Mesenchymal stem cell of adipose (primary cell): ENCODE measurements around the genes PCDHB1, PCDHB3, PCDHGA4, DIAPH1 and FCHSD1.

DNA sequence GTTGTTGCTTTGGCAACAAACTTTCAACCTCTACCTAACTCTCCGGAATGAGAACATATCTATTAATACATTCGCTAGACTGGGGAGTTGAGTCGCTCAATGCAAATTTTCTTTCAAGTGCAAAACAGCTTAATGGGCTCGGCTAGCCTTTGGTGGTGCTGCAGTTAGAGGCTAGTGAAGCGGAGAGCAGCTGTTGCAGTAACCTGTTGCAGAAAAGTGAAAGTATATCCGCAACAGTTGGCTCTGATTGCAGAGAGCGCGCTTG, at the start of gene PCDHB1:
Gene PCDHB1 (plus strand): TSS at position 178 of the 265 bp plus-strand sequence.
- CAGE, long polyA plus RNA = no peak

DNA sequence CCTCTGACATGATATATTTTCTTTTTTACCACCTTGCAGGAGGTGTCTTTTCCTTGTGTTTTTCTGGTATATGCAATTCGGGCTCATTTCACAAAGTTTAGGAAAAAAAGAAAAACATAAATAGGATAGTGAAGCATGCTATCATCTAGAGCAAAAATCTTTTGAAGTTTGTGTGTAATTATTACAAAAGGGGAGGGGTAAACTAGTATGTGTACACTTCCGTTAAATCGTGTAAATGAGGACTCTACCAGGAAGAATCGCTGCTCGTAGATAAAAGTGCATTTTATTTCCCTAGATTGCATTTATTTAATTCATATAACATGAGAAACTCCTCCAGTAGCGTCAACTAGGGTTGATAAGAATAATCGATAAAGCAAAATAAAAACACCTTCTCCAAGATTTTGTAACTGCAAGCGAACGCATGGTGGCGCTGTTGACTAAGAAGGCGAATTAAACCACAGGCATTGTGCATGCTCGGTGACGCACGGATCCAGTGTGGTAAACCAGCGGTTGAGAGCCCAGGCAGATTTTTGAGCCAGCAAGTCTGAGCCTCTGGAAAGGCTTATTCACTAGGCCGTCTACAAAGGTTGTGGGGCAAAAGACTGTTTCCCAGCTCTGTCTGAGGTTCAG, at the start of gene PCDHB3:
Gene PCDHB3 (plus strand): TSS at position 493 of the 630 bp plus-strand sequence.
- CAGE, long polyA plus RNA = no peak

- CAGE, long polyA plus RNA = no peak
Measured at GRCh38 chr5:141354715-141355137, at the start of gene PCDHGA4. PCDHGA4 (plus strand) TSS chr5:141355021.

- CAGE, long polyA plus RNA = no peak
Measured at GRCh38 chr5:141374045-141374410, 337 bp downstream of the PCDHGA6 start.

GRCh38 chr5:141413582-141414235, 922 bp downstream of the PCDHGA10 start:
- CAGE, long polyA plus RNA = no peak

- CAGE, long polyA plus RNA = no peak
Measured at GRCh38 chr5:141494618-141495537, 6.0 kb downstream of the PCDHGC5 start.

DNA sequence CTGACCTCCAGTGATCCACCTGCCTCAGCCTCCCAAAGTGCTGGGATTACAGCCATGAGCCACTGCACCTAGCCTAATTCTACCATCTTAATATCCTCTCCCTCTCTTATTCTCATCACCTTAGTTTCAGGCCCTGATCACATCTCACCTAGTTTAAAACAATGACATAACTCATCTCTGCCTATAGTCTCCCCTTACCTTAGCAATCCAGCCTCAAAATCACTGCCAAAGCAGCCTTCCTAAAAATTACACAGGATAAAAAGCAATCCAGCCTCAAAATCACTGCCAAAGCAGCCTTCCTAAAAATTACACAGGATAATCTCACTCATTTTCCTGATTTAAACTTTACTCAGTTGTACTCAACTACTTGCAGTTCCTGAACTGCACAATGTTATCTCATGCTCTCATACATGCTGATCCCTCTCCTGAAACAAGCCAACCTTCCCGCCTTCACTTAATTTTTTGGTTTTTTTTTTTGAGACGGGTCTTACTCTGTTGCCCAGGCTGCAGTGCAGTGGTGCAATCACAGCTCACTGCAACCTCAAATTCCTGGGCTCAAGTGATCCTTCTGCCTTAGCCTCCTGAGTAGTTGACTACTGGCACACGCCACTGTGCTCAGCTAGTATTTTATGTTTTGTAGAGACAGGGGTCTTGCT, 43.0 kb downstream of the PCDHGC5 start:
- CAGE, long polyA plus RNA = no peak

DNA sequence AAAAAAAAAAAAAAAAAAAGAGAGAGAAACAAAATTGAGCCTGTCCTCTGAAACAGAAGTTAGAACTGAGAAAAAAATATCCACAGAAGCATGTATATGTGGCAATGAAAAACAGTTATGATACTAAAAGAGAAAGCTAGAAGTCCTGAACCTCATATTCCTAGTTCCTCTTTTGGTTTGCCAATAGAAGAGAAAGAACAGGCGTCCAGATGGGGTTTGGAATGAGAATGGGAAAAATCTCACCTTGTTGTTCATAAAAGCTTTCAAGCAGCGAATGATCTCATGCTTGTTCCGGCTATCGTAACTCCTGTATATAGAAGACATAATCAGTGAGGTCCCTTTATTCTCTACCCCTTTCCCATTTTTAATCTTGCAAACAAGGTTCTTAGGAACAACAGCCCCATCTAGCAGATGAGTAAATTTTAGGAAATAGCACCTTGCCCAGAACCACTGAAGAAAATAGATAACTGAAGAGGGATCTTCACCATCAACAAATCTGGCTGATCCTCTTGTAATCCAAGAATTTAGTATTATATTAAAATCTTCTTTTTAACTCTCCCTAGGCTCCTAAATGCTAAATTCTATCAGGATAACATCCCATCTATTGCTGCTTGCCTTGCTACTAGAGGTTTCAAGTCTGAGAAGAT, 36.6 kb downstream of the DIAPH1 start:
- CAGE, long polyA plus RNA = no peak

DNA sequence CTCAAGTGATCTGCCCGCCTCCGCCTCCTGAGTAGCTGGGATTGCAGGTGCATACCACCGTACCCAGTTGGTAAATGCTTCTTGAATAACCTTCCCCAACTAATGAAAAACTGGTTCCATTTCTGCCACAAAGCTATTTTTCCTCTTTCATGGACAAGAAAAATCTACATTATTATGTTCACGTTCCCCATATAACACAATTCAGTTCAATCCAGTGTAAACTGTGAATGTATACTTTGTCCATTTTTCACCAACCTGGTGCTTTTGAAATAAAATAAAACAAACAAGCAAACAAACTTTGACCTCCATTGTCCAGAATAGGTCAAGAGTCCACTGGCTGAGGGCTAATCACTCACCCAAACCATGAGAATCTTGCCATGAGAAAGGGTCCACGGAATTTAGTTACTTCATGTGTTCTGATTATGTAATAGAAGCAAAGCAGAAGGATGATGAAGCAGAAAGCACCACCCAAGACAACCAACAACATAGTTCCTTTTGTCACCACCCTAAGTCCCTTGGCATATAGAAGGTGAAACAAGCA, 28.7 kb downstream of the DIAPH1 start:
- CAGE, long polyA plus RNA = no peak

GRCh38 chr5:141618856-141619542, at the start of gene DIAPH1:
DIAPH1 (minus strand) TSS chr5:141619000.
- CAGE, long polyA plus RNA = no peak

DNA sequence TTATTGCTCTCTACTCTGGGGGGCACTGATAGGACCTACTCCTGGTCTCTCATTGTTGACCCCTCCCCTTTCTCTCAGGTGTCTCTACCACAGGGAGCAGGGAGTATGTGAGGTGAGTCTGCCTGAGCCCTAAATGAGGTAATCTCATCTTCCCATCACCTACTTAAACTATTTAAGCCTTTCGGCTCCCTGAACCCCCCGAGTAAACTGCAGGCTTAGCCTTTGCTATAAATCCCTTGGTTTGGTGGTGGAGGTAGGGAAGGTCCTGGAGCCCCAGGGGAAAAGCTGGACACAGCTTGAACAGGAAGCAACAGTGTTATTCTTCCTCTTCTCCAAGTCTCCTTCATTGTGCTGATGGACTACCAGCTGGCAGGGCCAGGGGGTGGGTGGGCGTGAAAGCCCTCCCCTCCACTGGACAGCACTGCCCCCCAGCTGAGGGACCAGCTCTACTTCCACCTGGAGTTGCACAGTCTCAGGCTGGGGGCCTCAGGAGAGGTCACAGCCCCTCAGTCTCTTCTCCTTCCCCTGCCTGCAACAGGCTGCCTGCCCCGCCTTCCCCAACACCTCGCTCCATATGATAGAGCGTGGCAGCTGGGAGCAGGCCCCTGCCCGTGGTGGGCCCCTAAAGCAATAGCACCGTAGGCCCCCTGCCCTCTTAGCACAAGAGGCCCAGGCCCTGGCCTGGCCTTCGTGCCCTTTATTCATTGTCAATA, 3.7 kb downstream of the RELL2 start:
- CAGE, long polyA plus RNA = no peak

GRCh38 chr5:141651034-141651794, at the start of gene FCHSD1:
FCHSD1 (minus strand) TSS chr5:141651418.
- CAGE, long polyA plus RNA = no peak

DNA sequence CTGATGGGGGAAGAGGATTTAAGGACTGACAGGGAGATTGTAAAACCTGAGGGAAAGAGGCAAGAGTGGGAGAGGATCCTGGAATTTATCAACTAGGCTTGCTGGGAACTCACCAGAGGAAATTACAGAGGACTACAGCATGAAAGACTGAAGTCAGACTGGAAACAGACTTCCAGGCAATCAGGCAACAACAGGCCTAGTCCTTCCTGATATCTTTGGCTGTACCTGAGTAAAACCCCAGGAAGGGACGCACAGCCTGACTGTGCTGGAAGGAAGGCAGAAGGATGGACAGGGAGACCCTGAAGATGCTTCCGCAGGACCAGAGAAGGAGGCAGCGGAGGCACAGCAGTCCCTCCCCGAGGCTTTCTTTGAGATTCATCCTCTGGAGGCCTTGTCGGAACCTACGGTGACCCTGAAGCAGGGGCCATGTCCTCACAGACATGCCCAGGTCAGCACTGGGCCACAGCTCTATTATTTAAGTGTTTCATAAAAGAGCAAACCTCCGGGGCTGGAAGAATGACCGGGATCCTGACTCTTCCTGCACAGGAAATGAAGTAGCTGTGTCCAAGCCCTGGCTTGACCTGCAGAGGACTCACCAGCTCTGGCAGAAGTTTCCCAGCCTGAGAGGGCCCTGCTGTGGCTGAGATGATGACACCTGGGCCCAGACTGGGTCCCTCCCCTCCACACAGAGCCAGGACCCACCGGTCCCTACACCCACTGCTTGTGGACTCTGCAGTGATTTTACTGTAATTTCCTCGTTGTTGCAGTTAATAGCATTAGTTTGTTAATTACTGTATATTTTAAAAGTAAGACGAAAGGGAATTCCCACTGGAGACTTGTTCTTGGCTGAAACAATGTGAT, 72.4 kb downstream of the PCDH1 start:
- CAGE, long polyA plus RNA = no peak

- CAGE, long polyA plus RNA = no peak
Measured at GRCh38 chr5:141811389-141812253, 66.6 kb downstream of the PCDH1 start.

- CAGE, long polyA plus RNA = no peak
Measured at GRCh38 chr5:141825044-141825632, 53.1 kb downstream of the PCDH1 start.

GRCh38 chr5:141848960-141849249, 29.3 kb downstream of the PCDH1 start:
- CAGE, long polyA plus RNA = no peak

DNA sequence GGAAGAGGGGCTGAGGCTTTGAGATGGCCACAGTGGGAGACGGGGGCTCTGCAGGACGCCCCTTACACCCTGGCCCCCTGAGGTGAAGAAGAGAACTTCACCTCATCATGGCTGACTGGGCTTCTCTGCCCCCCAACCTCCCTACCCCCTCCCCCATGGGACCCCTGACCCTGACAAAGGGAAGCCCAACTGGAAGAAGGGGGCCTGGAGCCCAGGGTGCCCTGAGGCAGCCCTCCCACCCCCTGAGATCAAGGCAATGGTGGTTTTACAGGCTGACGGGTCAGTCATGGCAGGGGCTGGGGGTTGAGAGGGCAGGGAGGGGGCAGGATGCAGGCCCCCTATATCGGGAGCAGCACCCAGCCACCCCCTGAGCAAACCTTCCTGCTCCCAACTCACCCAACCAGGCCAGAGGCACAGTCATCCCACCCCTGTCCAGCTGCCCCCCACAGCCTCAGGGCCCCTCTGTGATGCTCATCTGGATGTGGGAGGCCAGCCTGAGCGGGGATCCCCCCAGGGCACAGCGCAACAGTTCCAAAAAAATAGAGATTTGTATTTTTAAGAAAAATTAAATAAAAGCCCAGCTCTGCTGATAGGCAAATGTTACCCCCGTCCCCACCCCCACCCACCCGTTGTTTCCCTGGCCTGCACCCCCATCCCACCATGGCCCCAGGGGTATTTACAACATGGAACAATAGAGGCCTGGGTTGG, 25.5 kb downstream of the PCDH1 start:
- CAGE, long polyA plus RNA = no peak

GRCh38 chr5:141993607-141994957, 18.7 kb downstream of the GNPDA1 start:
- CAGE, long polyA plus RNA = no peak

DNA sequence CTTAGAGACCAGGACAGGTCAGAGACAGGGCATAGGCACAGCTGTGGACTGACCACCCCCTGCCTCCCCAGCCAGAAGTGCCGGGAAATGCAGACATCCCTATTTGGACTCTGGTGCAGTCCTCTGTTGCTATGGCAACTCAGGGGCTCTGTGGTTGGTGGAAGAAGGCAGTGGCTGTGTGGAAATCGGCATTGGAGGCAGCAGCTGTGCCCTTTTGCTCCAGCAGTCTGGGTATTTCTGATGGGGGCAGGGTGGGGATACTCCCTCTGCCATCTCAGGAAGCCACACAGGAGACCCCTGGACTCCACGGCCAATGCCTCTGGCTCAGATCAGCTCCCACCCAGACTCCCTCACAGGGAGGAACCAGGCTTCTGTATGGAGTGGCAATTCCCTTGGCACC, 43.2 kb upstream of the NDFIP1 start:
- CAGE, long polyA plus RNA = no peak

- CAGE, long polyA plus RNA = no peak
Measured at GRCh38 chr5:142192717-142193289, 84.2 kb downstream of the NDFIP1 start.